Umbilical cord (tissue), 2 donors: Measurements from ENCODE around the gene OR9K2.

DNA sequence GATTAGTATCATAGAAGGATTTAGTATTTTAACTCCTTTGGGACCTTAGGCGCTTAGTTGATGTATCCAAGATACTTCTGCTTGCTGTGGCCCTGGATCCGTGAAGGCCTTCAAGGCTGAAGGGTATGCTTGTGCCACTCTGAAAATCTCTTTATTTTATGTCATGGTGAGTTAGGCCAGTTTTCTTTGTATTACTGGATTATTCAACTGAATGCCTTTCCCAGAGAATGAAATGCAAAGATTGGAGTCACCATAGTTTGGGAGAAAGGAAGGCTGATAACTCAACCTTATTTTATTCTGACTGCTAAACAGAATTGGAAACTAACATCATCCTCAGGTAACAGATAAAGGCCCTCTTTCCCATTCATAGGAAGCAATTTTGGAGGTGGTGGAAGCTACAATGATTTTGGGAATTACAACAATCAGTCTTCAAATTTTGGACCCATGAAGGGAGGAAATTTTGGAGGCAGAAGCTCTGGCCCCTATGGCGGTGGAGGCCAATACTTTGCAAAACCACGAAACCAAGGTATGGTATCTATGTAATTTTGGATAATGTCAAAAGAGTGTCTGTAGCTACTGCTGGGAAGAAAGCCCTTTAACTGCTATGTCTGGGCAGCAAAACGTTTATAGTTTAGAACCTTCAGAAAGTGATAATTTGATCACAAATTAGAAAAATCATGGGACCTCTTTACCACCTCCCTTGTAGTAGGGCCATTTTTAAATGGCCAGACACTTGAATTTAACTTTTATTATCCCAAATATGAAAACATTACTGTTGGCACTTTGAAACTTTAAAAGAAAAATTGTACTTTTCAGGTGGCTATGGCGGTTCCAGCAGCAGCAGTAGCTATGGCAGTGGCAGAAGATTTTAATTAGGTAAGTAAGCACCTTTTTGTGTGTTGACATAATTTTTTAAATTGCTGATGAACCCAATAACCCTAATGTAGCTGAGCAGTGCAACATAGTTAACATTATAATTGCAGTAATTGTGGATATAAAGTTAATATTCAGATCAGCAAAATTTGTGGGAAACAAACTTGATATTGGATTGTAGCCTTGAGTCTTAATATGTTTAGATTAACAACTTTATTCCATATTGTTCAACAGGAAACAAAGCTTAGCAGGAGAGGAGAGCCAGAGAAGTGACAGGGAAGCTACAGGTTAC, 3.3 kb downstream of the HNRNPA1 start:
- RAMPAGE, long total RNA = no peak

DNA sequence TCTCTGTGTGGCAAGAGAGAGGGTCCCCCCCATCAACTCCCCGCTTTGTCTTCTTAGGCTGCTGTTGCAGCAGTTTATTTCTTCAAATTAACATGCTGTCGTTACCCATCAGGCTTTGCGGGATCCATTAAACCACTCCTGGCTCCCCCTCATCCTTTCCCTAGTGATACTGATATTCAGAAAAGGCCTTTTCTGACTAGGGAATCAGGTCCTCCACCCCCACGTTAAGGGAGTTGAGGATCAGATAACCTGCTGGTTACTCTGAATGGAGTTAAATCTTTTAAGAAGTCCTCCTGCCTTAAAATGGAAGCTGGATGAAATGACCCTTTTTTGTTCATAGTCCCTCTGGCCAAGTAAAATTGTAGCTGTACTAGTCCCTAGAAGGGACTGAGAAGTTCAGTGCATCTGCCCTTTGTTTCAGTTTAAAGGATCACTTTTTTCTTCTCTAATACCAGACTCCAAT, 15.2 kb downstream of the GPR84 start:
- RAMPAGE, long total RNA = no peak

GRCh38 chr12:54356282-54356871, 7.9 kb downstream of the GPR84 start:
- RAMPAGE, long total RNA = no peak

GRCh38 chr12:54372280-54372755, 8.0 kb upstream of the GPR84 start:
- RAMPAGE, long total RNA = no peak

DNA sequence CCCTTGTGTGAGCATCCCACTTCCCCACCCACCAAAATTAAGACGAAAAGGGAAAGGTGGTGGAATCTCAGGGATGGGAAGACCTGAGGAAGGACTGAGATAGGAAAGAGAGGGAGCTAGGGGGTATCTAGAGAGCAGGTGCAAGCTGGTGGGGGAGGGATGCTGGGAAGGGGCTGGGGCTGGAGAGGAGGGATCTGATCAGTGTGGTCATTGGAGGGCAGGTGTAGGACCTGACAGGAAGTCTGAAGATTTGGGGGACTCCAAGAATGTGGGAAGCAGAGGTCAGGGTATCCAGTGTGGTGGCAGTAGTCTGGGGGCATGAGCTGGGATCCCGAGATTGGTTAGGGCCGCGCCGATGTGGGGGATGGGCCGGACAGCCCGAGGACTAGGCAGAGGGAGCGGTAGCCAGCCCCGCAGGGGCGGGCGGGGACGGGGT, 5.9 kb downstream of the ZNF385A start:
- RAMPAGE, long total RNA = no peak

DNA sequence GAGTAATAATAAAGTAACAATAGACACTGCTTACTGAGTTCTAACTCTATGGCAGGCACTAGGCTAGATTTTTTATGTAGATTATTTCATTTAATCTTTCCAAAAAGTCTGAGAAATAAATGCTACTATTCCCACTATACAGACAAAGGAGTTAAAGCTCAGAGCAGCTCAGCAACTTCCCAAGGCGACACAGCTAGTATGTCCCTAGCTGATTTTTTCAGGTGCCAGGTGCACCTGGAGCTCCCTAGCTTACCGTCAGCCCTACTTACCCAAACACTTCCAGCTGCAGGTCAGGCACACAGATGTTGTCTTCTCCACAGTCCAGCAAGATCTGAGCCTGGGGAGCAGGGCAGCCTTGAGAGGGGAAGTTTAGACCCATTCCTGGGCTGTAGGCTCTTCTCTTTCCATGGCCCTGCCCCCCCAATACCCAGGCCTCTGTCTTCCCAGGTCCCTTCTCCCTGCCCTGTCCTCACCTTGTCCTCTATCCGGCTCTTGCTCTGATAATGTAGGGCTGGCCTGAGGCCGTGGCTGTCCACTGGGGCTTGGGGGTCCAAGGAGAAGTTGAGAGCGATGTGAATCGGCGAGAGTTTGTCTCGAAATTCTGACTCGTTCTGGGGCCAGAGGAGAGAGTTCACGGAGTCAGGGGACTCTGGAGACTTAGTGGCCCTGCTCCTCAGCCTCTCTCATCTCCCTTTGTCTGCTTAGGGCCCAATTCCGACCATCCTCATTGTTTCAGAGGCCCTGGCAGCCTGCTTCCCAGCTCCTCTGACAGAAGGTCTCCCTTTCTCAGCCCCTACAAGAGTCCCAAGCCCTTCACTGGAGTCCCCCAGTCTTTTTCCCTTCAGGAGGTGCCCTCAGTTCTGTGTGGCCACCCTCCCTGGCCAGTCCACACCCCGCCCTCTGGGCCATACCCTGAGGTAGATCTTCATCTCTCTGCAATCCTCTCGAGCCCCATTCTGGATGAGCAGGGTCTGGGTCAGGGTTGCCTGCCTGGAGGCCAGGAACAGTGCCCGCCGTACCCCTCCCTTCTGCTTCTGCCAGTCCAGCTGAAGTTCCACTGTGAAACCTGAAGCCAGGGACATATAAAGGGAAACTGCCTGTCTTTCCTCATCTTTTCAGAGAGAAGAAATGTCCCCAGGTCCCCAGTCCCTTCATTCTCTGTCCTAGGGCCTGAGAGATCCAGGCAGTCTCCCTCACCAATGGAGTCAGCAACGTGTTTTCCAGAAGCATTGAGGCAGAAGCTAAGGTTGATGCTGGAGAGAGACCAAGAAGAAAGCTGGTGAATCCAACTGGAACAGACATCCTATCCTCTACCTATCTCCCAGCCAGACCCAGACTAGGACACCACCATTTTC, 15.9 kb downstream of the ITGA5 start:
- RAMPAGE, long total RNA = no peak

- RAMPAGE, long total RNA = no peak
Measured at GRCh38 chr12:54406532-54407395, 12.3 kb downstream of the ITGA5 start.

DNA sequence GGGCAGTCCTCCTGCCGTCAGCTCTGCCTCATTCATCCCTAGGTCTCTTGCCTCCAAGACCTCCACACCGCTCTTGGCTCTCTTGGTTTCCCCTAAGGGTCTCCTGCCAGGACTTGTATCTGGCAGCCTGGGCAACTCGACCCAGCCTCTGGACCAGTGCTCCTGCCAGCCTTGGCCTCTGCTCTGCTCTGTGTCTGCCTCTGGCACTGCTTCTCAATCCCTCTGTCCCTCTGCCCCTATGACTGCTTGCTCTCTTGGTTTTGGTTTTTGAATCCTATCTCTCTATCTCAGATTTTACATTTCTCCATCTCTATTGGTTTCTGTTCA, 6.3 kb downstream of the ITGA5 start:
- RAMPAGE, long total RNA = no peak

- RAMPAGE, long total RNA = no peak
Measured at GRCh38 chr12:54439406-54439918, 20.4 kb upstream of the ITGA5 start.

- RAMPAGE, long total RNA = no peak
Measured at GRCh38 chr12:54524949-54525347, 24.5 kb upstream of the PDE1B start.

DNA sequence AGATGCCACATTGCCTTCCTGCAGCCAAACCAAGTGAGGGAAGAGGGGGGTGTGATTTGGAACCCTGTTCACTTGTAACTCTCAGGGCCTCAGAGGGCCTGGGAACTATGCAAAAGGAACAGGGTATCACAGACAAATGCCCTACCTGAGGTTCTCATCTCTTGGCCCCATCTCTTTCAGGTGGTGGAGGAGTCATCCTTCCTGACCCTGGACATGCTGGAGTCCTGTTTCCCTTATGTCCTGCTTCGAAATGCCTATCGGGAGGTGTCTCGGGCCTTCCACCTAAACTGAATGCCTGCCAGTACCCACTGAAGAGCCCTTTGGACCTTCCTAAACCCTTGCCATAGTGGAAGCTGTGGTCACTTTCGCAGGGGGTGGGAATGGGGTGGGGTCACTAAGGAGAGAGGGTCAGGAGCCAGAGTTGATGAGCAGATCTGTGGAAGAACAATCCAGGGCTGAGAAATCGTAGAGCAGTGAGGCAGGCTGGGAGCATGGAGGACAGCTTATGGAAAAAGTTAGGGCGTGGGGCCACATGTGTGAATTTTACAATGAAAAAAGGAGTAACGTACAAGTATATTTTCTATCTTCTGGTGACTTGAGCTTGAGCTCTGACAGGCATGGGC, 6.9 kb upstream of the PDE1B start:
- RAMPAGE, long total RNA = no peak

DNA sequence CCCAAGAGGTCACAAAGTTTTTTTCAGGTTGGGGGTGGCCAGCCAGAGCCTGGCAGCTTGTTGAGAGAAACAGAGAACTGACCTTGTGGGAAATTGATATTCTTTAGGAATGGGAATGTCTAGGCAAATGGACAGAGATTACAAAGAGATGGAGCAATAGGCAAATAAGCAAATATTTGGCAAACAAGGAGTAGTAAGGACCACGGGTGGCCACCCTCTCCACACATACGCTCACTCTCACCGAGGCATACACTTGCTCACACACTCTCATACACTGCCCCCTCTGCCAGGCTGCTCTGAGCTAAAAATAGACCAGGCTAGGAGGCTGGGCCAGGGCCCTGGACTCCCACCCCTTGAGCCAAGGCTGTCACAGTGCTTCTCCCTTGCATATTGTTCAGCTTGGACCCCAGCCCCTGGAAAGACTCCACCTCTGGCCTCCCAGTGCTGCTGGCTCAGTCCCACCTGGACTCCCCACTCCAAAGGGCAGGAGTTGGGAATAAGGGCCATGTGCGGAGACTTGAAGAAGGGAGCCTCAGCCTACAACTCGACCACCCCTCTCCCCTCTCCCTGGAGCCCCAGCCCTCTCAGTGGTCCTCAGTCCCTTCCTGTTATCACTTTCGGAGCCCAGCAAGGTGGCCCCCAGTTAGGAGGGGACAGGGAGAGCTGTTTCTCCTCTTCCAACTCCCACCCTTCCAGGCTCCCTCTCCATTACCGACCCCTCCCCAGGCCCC, 1.0 kb downstream of the PPP1R1A start:
- RAMPAGE, long total RNA = no peak

DNA sequence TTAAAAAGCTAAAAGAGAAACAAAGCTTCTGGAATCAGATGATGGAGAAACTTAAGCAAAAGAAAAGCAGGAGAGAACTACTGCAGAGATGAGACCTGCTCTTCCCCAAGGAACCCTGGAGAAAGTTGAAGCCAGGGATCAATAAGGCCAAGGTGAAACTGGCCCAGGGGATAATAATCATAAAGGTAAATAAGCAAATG, 17.7 kb upstream of the DCD start:
- RAMPAGE, long total RNA = no peak

- RAMPAGE, long total RNA = no peak
Measured at GRCh38 chr12:55101916-55102327, 24.3 kb upstream of the OR9K2 start.

DNA sequence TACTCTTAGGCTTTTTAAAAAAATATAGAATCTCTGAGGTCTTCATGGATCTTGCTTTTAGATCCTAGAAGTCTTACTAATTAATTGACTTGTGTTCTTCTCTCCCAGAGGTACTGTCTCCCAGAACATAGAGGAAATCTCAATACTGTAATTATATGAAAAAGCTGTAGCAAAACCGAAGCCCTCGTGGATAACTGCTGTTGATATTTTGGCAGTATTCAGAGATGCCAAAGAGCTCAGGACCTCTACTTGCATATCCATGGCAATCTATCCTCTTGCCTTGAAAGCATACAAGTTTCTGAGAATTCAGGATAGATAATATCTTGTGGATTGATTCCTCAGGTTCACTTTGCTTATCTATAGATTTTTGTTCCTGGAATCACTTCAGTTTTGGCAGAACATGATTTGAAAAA, at the start of gene OR9K2:
TSS of gene OR9K2 (plus strand) at position 232 of the 413 bp plus-strand sequence.
- RAMPAGE, long total RNA = no peak

- RAMPAGE, long total RNA = no peak
Measured at GRCh38 chr12:55709396-55710128, 1.9 kb upstream of the ITGA7 start.

DNA sequence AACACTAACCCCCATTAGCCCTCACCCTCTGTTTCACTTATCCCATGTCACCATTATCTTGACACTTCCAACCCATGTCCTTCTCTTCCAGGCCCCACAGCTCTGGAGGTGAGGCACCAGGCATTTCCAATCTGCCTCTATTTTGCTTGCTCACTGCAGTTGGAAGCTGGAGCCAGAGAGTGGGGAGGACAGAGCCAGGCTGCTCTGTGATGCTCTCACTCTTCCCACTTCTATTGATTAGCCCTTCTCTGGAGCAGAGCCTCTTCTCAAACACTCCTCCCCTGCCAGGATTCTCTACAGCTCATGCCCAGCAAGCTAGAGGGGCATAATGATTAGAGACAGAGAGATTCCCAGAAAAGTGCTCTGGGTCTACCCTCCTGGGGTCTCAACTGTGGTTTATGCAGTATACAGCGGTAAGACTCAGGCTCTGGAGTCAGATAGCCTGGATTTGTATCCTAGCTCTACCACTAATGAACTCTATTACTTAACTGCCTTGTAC, 2.8 kb upstream of the BLOC1S1 start:
- RAMPAGE, long total RNA = no peak

GRCh38 chr12:55718627-55719438, 1.4 kb upstream of the RDH5 start:
- RAMPAGE, long total RNA = no peak

- RAMPAGE, long total RNA = no peak
Measured at GRCh38 chr12:55750583-55751663, 8.0 kb downstream of the GDF11 start.

DNA sequence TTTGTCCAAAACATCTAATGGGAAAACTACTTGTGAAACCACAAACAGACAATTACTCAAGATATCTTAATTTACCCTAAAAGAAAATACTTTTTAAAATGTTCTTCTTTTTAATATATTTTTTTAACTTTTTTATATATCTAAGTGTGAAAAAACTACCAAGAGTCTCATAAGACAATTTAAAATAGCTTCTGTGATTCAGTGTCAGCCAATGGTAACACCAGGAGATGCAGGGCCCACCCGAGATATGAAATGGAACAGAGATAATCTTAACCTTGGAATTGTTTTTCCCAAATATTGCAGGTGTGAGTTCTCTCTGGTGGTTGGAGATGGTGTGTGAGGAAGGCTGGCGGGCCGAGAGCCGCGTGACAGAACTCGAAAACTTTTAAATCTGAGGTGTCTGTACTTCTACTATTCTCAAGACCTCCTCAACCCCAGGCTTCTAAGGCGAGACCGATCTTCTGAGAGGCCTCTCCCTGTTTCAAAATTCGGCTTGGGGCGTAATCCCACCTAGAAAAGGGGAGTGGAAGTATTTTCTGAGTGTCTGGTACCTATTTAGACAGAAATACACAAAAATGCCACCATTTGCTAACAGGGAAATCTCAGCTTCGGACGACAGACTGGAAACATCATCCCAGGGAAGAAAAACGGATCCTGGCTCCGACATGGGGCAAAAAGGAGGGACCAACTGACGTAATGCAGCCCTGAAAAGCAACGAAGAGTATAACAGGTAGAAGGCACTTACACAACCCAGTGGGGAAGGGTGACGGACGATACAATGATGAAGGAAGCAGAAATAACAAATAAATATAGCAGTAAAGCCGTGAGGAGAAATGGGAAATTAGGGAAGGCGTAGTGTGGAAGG, 632 bp downstream of the SARNP start:
- RAMPAGE, long total RNA = no peak